Skeletal muscle tissue (tissue), 7 donors: ENCODE data around the genes MYO6 and HTR1B.

- PRO-cap, 3 experiments, result no peak in any of the 3 experiments
- RAMPAGE, long total RNA, result no peak
- RRBS, 2 experiments, result no CpG with 5 or more reads among the region's 8 CpGs
These were observed 26.7 kb downstream of the CD109 start for GRCh38 chr6:73722611-73723223.

- PRO-cap, 3 experiments, result no peak in any of the 3 experiments
- RAMPAGE, long total RNA, result no peak
- RRBS, 2 experiments, result no CpG with 5 or more reads among the region's 2 CpGs
These were observed 102.6 kb downstream of the CD109 start for GRCh38 chr6:73798476-73799135.

- PRO-cap, 3 experiments, result no peak in any of the 3 experiments
- RAMPAGE, long total RNA, result no peak
- RRBS, 2 experiments, result no CpG with 5 or more reads among the region's 1 CpG
These were observed 153.8 kb downstream of the COL12A1 start for GRCh38 chr6:75052155-75052416.

GRCh38 chr6:75174870-75175499, 30.9 kb downstream of the COL12A1 start:
- PRO-cap, 3 experiments, result no peak in any of the 3 experiments
- RAMPAGE, long total RNA, result no peak
- RRBS, 2 experiments, result no CpG with 5 or more reads among the region's 7 CpGs

DNA sequence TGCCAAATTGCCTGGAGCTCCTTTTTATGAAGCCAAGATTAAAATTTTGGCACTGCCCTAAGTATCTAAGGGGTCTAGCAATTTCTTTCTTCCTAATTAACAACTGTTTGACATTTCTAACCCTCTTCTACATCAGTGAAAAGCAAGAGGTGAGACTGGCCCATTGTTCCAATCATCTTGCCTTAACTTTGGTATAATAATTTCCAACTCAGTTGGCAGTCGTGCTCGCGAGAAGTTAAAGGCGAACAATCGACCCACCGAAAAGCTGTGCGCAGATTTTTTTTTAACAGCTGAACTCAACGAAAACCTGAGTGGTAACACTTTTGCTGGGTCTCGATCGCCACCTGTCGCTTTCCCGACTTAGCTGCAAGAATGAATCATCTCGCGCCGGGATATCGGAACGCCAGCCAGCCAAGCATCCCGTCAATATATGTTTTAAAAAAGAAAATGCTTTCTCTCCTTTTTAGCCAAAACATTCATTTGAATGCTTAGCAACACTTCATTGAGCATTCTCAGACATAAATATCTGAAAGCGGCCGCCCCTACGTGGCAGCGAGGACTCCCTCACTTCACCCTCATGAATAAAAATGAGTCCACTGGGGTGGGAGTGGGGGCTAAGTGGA, 1.7 kb downstream of the COL12A1 start:
- PRO-cap, 3 experiments, result peak in 3 of 3 experiments; most common plus-strand start position 380 of the sequence (in 2)
- RAMPAGE, long total RNA, result no peak
- RRBS, 2 experiments, result no CpG with 5 or more reads among the region's 22 CpGs

DNA sequence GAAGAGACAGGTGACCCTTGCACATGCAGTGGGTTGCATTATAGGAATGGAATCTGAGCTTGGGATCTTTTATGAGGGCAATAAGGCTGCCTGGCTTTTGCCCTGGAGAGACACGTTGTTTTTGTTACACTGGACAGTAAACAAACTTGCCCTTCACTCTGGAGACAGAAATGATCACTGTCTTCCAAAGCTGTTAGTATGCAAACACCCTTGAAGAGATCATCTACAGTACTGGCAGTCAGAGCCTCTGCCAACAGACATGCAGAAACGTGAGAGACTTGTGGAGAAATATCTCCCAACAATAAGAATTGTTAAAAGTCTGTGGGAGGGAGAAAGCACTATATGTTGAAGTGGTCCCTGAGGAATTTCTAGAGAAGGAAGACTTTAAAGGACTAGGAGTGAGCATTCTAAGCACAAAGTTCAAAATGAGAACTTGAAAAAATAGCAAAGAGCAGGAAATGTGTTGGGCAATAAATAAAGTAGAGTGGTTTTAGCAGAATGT, 6.2 kb upstream of the COL12A1 start:
- PRO-cap, 3 experiments, result no peak in any of the 3 experiments
- RAMPAGE, long total RNA, result no peak
- RRBS, 2 experiments, result no CpG with 5 or more reads among the region's 2 CpGs

- PRO-cap, 3 experiments, result no peak in any of the 3 experiments
- RAMPAGE, long total RNA, result no peak
- RRBS, 2 experiments, result no CpG with 5 or more reads among the region's 2 CpGs
These were observed 16.5 kb downstream of the TMEM30A start for GRCh38 chr6:75268083-75268455.

DNA sequence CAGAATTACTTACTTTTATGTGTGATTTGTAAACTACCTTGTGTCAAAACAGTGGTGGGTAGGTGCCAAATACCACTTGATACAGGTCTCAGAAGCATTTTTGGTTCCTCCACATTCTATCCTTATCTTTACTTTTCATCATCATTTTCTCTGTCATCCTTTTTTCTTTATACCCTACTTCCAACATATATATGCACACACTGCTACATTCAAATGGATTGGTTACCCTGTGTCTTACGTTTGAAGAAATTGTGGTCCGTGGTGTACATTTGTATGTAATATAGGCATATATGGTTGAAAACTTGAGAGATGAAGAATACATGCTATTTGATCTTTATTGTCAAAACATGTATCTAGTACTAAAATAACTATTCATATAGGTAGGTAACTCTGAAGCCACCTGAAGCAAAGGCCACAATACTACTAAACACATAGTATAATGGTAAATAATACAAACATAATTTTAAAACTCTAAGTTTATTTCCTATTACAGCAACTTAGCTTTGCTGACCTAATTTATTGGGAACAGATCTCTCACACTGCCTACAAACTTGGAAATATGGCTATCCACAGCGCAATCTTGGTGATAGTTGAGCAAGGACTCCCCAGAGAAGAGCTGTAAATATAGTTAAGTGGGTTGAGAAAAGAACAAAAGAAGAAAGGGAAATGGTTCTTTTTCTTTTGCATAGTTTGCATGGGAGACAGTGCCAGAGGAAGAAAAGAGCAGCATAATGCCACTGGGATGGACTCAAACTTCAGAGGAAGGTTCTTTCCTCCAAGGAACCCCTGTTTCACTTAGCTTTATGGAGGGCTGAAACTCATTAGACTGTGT, 71.5 kb upstream of the MYO6 start:
- PRO-cap, 3 experiments, result no peak in any of the 3 experiments
- RAMPAGE, long total RNA, result no peak
- RRBS, 2 experiments, result no CpG with 5 or more reads among the region's 3 CpGs

DNA sequence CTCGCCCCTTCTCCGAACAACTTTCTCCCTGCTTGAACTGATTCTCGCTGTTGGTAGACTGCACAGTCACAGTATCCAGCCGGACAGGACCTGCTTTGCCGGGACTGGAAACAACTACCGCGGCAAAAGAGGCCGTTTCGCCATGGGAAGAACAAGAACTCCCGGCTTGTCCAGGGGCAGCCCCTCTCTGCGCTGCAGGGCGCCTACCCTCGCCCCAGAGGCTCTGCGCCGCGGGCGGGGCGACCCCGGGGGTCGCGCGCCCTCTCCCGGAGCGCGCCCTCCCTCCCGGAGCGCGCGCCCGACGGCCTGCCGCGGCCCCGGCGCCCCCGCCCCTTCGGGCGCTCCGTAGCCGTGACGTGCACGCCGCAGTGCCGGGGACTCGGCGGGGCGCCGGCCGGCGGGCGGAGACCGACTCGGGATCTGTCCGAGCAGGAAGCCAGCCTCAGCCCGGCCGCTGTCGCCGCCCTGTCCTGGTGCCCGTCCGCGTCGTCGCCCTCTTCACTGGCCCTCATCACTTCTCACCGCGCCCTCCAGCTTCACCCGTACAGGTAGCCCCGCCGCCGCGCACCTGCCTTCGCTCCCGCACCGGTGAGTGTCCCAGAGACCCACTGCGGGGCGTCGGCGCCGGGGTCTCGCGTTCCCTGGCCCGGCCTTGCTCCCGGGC, at the start of gene MYO6:
Gene MYO6, plus strand, starts transcription at position 404 of the 664 bp plus-strand sequence.
- PRO-cap, 3 experiments, result peak in 3 of 3 experiments; most common plus-strand start position 374 of the sequence (in 1); most common minus-strand start position 336 of the sequence (in 2)
- RAMPAGE, long total RNA, result no peak
- RRBS, 2 experiments, result 2 to 3% methylated on average over 40 of the region's 82 CpGs

DNA sequence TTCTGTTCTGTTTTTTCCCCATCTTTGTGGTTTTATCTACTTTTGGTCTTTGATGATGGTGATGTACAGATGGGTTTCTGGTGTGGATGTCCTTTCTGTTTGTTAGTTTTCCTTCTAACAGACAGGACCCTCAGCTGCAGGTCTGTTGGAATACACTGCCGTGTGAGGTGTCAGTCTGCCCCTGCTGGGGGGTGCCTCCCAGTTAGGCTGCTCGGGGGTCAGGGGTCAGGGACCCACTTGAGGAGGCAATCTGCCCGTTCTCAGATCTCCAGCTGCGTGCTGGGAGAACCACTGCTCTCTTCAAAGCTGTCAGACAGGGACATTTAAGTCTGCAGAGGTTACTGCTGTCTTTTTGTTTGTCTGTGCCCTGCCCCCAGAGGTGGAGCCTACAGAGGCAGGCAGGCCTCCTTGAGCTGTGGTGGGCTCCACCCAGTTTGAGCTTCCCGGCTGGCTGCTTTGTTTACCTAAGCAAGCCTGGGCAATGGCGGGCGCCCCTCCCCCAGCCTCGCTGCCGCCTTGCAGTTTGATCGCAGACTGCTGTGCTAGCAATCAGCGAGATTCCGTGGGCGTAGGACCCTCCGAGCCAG, 587.1 kb downstream of the HTR1B start:
- PRO-cap, 3 experiments, result no peak in any of the 3 experiments
- RAMPAGE, long total RNA, result no peak
- RRBS, 2 experiments, result no CpG with 5 or more reads among the region's 14 CpGs

DNA sequence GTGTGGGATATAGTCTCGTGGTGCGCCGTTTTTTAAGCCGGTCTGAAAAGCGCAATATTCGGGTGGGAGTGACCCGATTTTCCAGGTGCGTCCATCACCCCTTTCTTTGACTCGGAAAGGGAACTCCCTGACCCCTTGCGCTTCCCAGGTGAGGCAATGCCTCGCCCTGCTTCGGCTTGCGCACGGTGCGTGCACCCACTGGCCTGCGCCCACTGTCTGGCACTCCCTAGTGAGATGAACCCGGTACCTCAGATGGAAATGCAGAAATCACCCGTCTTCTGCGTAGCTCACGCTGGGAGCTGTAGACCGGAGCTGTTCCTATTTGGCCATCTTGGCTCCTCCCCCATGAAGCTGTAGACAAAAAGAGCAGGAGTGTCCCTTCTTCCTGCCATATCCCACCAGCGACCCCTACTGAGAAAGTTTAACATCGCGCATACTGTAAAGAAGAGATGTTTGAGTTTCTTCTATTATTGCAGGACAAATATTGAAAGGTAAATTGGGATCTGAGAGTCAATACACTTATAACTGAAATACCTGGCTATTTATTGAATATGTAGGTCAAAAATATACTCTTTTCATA, 586.5 kb downstream of the HTR1B start:
- PRO-cap, 3 experiments, result no peak in any of the 3 experiments
- RAMPAGE, long total RNA, result no peak
- RRBS, 2 experiments, result no CpG with 5 or more reads among the region's 24 CpGs

DNA sequence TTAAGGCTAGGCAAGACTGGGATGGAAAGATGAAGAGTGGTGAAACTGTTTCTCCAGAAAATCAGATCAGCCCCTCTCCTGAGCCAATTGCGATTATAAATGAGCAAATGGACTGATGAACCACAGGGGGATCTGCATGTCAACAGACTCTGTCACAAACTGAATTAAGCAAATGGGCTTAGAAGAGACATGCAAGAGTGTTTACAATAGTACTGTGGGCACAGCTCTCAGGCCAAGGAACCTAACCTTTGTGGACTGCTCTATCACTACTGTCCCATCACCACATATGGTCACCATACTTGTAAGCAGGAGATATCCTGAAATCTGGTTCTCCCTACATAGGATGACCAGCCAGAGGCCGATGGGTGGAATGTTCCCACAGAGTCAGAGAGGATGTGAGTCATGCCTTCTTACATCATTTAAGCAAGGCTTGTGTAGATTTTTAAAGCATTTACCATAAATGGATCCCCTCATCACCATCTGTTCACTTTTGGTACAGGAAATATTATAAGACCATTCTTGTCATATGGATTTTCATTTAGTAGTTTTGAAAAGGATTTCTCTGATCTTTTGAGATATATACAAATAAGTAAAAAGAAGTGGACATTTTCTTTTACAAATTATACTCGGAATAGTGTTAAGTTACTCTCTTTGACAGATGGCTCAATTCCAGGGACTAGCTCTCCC, 6.8 kb downstream of the HTR1B start:
- PRO-cap, 3 experiments, result no peak in any of the 3 experiments
- RAMPAGE, long total RNA, result no peak
- RRBS, 2 experiments, result no CpG with 5 or more reads among the region's 3 CpGs

GRCh38 chr6:77463294-77464182, at the start of gene HTR1B:
Gene HTR1B (minus strand): TSS chr6:77463491.
- PRO-cap, 3 experiments, result no peak in any of the 3 experiments
- RAMPAGE, long total RNA, result no peak
- RRBS, 2 experiments, result no CpG with 5 or more reads among the region's 59 CpGs

- PRO-cap, 3 experiments, result no peak in any of the 3 experiments
- RAMPAGE, long total RNA, result no peak
- RRBS, 2 experiments, result no CpG with 5 or more reads among the region's 2 CpGs
These were observed 182.0 kb downstream of the MEI4 start for GRCh38 chr6:77834870-77835119.

DNA sequence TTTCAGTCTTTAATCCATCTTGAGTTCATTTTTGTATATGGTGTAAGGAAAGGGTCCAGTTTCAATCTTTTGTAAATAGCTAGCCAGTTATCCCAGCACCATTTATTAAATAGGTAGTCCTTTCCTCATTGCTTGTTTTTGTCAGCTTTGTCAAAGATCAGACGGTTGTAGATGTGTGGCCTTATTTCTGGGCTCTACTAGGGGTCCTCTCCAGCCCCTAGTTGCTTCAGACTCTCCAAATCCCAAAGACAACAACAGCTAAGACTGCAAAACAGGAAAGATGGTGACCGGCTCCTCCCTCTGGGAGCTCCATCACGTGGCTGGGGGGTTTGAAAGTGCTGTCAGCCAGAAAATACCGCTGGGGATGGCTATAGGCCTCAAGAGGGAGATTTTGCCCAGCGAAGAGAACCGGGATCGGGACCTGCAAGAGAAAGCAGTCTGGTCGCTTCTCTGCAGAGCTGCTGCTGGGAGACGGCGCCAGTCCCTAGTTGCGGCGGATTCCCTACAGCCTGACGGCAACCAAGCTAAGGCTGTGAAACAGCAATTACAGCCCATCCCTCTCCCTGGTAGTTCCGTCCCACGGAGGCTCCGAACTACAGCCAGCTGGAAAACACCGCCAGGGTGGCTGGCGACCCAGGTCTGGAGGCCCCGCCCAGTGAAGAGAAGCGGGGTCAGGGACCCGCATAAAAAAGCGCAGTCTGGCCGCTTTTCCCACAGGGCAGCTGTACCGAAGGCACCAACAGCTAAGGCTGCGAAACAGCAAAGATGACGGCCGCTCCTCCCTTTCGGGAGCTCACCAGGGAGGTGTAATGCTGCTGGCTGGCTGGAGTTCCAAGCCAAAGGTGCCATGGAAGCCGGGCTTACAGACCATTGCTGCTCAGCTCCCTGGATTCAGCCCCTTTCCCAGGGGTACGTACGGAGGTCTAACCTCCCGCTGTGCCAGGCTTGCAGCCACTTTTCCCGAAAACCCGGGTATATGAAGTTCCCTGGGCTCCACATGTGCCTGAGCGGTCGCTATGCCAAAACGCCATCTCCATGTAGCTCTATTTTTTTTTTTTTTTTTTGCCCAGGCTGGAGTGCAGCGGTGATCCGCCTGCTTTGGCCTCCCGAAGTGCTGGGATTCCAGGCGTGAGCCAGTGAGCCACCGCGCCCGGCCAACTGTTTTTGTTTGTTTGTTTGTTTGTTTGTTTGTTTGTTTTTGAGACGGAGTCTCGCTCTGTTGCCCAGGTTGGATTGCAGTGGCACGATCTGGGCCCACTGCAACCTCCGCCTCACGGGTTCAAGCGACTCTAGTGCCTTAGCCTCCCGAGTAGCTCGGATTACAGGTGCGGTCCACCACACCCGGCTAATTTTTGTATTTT, 238.0 kb upstream of the IRAK1BP1 start:
- PRO-cap, 3 experiments, result no peak in any of the 3 experiments
- RAMPAGE, long total RNA, result no peak
- RRBS, 2 experiments, result 20 to 27% methylated on average over 7 of the region's 54 CpGs

DNA sequence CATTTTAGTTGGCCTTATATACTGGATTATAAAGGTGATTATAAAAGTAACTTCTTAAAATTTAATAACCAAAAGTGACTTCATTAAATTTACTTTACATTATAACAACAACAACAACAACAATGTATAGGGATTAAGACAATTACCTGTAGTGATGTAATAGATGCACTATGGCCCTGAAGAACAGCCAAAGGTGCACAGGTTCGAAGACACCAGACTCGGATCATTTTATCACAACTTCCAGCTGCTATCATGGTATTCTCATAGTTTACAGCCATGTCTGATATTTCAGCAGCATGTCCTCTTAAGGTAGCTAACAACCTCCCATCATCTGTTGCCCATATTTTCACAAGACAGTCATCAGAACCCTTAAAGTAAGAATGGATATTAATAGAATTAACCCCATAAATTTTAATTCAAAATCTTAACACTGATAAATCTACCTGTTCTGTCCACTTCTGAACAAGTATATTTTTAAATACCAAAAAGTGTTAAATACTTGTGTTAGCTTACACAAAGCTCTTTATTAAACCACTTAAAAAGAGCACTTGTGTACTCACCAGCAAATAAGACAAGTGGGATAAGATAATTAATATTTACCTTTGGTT, 52.2 kb downstream of the PHIP start:
- PRO-cap, 3 experiments, result no peak in any of the 3 experiments
- RAMPAGE, long total RNA, result no peak
- RRBS, 2 experiments, result no CpG with 5 or more reads among the region's 2 CpGs

GRCh38 chr6:79060251-79061118, 17.6 kb downstream of the PHIP start:
- PRO-cap, 3 experiments, result no peak in any of the 3 experiments
- RAMPAGE, long total RNA, result no peak
- RRBS, 2 experiments, result no CpG with 5 or more reads among the region's 4 CpGs

GRCh38 chr6:79269804-79270448, 191.9 kb upstream of the PHIP start:
- PRO-cap, 3 experiments, result no peak in any of the 3 experiments
- RAMPAGE, long total RNA, result no peak
- RRBS, 2 experiments, result no CpG with 5 or more reads among the region's 4 CpGs

DNA sequence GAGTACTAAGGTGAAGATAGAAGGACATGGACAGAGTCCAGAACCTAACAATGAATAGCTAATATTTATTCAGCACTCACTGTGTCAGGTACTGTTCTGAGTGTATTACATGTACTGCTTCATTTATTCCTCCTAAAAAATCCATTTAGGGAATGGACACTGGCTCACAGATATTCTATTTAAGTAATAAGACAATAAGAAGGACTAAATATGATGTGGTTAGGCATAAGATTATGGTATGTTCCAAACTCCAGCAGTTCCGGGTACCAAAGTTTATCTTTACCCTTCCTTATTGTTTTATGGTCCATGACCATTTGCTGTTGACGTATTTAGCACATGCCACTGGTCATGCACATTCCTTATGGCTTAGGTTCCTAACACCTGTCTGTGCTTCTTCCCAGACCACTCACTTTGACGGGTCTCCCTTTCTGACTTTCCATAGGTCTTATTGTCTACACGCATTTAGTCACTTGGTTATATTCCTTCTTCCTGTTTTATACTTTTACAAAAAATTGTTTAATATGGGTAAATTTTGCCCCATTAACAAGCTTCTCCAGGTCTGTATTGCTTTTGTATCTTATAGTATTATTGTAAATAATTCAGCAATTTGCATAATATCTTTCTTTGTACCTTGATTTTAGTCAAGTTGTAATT, 20.5 kb downstream of the BCKDHB start:
- PRO-cap, 3 experiments, result no peak in any of the 3 experiments
- RAMPAGE, long total RNA, result start-site peak on the plus strand centred at position 425 of the sequence, 70 bp wide, 19 and 16 reads in 2 replicates
- RRBS, 2 experiments, result no CpG with 5 or more reads among the region's 4 CpGs

DNA sequence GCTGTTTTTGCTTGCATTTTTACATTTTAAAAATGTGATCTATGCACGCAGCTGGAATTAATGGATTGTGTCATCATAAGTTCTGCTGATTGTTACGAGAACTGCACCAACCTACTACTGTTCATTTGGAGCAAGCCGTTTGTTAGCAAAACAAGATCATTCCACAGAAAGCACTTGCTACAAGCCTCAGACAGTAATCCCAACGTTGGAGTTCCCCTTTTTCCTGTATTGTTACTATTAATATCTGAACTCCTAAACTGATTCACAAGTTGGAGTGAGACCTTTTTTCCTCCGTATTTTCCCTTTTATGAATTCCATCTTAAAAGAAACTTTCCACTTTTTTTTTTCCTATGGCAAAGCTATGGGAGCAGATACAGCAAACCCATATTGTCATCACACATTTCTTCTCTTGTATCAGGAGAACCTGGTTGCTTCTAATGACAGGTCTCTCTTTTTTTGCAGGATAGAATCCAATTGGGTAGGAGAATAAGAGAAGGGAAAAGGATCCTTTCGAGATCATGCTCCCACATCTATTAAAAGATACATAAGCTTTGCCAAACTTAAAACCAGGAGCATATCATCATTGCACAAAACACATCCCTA, 3.4 kb downstream of the TENT5A start:
- PRO-cap, 3 experiments, result no peak in any of the 3 experiments
- RAMPAGE, long total RNA, result no peak
- RRBS, 2 experiments, result no CpG with 5 or more reads among the region's 6 CpGs